ENCODE measurements around the gene NBEA.

GRCh38 chr13:32672220-32672783, 86.0 kb downstream of the PDS5B start:
- RRBS, result no CpG with 5 or more reads among the region's 1 CpG

DNA sequence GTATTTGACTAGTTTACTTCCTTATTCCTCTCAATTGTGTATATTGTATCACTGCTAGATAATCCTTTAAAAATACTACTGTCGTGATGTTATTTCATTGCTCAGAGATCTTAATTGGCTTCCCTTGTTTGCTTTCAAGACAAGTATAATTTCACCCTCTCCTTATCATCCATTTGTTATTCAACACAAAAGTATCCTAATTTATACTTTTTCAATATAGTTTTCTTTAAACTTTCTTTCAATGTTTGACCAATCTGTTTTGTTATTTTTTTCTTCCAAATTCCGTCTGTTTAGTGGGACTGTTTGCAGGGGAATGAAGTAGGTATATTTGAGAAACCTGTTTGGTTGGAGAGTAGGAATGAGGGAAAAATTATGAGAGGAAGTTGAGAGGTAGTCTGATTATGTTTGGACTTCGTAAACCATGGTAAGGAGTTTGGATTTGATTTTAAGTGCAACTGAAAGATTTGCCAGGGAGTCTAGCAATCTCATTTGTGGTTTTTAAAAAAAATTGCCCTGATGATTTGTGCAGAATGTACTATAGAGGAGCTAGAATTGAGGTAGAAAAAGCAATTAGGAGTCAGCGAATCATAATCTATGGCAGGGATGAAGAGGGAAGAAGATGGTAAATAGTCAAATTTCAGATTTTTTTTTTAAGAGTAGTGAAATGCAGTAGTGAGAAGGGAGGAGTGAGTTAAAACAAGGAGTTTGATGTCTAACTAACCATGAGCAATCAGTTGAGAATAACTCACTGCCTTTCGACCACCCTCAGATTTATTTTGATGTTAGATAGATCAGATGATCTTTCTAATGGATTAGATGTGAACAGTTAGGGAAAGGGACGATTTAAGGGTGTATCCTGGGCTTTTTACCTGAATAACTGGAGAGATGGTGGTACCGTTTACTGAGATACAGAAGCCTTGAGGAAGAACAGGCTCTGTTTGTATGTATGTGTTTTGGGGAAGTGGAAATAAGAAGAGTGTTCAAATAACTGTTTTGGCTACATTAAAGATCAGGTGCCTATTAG, 176.8 kb downstream of the PDS5B start:
- RRBS, result no CpG with 5 or more reads among the region's 7 CpGs

DNA sequence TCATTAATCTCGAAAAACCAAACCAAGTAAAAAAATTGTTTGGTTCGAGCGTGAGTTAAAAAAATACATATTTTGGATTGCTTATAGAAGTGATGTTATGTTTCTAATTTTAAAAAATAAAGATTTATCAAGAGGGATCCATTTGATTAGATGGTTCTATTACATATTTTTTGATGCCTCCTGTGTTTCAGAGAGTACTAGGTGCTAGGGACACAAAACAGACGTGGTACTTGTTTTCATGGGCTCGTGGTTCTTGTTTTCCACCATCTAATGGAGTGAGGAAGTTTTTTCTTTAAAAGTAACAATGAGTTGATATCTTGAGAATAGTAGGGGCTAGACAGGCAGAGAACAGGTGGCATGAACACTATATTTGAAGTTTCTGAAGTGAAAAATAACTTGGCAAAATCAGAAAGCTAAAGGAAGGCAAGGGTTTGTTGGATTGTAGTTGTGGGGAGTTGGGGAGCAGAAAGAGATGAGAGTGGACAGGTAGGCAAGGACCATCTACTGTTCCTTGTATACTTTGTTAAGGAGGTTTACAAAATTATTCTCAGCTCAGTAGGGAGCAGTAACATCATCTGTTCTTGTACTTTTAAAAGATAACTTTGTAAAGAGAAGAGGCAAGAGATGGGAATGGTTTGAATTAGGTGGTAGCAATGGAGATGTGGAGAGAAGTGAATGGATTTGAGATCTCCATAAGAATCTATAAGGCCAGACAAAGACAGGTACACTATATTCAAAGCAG, 186.1 kb downstream of the PDS5B start:
- RRBS, result no CpG with 5 or more reads among the region's 5 CpGs

GRCh38 chr13:33092494-33092985, 76.3 kb downstream of the KL start:
- RRBS, result no CpG with 5 or more reads among the region's 6 CpGs

DNA sequence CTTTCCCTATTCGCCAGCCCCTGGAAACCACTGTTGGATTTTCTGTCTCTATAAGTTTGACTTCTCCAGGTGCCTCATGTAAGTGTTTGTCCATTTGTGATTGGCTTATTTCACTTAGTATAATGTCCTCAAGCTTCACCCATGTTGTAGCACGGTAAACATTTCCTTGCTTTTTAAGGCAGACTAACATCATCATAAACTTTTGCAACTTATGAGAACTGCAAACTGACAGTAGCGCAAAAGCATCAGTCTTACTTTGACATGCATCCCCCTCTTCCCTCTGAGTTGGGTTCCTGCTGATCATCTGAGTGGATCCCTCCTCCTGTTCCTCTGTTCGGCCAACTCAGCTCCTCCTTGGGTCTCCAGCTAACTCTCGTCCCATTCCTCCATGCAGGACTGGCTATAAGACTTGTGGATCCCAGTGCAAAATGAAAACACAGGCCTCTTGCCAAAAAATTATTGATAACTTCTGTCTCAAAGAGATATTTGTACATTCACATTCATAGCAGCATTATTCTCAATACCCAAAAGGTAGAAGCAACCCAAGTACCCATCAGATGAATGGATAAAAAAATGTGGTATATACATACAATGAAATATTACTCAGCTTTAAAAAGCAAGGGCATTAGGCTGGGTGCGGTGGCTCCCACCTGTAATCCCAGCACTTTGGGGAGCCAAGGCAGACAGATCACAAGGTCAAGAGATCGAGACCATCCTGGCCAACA, 64.2 kb downstream of the STARD13 start:
- RRBS, result no CpG with 5 or more reads among the region's 7 CpGs

DNA sequence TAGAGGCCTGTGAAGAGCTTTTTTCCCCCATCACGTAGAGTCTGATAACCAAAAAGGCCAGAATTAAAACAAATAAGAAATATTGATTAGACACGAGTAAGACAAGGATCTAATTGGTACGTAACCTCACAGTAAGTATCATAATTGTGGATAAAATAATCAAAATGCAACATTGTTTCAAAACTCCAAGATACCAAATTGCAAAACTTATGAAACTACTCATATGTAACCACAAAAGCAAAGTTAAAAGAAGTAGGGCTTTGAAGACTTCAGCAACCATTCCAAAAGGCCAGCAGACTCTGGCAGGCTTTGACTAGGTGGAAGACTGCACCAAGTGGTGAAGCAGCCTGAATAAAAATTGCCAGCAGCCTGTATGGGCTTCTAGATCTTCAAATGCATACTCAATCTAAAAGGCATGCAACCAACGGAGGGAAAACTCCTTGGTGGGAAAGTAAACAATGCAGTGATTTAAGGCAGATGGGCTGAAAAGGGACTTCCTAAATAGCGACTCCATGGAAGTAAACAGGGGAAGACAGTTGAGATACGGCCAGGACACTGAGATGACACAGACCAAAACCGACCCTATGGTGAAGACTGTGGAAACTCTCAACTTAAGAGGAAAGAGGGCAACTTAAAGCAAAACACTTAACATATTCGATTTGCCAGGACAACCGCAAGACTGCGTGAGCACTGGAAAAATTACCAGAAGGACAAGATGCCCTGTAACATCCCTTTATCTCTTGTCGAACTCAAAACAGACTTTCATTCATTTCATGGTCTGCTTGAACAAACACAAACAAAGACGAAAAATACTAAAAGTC, 56.6 kb downstream of the STARD13 start:
- RRBS, result no CpG with 5 or more reads among the region's 12 CpGs

- RRBS, result no CpG with 5 or more reads among the region's 6 CpGs
Measured at GRCh38 chr13:33262117-33262508, 23.4 kb downstream of the STARD13 start.

GRCh38 chr13:33287053-33287771, 1.7 kb upstream of the STARD13 start:
- RRBS, result no CpG with 5 or more reads among the region's 16 CpGs

DNA sequence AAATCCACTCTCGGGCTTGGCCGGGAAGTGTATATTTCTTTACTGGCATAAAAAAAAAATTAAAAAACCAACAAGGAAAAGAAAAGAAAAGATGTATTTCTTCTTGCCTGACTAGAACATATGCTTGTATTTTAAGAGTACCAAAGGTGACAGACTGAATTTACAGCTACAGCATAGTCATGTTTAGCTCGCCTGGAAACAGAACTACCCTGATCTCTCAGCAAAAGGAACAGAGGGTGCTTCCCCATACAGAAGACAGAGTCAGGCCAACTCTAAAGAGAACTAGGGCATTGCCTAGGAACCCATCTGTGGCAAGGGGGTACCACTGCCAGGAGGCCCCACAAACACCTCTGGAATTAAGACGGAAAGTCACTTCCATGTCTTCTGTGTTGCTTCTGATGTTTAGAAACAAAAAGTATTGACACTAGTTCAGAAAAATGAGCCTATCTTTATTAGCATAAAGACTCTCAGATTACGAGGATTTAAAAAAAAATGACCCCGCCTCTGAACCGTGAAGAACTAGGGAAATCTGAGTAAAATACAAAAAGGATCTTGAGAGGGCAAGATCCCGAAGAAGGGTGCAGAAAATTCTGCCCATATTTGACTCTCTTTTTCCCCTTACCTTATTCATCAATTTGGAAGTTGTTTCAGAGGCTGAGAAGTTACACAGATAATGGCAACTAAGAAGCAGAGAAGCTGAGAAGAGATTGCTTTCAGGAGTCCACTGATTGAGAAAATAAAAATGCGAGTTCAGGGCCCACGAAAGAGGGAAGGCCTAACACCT, 252.3 kb upstream of the STARD13 start:
- RRBS, result no CpG with 5 or more reads among the region's 10 CpGs

GRCh38 chr13:33610691-33611807, 206.9 kb upstream of the RFC3 start:
- RRBS, result no CpG with 5 or more reads among the region's 34 CpGs

DNA sequence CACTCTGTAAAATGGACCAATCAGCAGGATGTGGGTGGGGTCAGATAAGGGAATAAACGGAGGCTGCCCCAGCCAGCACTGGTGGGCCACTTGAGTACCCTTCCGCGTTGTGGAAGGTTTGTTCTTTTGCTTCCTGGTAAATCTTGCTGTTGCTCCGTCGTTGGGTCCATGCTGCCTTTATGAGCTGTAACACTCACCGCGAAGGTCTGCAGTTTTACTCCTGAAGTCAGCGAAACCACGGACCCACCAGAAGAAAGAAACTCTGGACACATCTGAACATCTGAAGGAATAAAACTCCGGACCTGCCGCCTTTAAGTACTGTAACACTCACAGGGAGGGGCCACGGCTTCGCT, 135.1 kb upstream of the RFC3 start:
- RRBS, result no CpG with 5 or more reads among the region's 13 CpGs

- RRBS, result no CpG with 5 or more reads among the region's 5 CpGs
Measured at GRCh38 chr13:33743925-33744499, 73.9 kb upstream of the RFC3 start.

DNA sequence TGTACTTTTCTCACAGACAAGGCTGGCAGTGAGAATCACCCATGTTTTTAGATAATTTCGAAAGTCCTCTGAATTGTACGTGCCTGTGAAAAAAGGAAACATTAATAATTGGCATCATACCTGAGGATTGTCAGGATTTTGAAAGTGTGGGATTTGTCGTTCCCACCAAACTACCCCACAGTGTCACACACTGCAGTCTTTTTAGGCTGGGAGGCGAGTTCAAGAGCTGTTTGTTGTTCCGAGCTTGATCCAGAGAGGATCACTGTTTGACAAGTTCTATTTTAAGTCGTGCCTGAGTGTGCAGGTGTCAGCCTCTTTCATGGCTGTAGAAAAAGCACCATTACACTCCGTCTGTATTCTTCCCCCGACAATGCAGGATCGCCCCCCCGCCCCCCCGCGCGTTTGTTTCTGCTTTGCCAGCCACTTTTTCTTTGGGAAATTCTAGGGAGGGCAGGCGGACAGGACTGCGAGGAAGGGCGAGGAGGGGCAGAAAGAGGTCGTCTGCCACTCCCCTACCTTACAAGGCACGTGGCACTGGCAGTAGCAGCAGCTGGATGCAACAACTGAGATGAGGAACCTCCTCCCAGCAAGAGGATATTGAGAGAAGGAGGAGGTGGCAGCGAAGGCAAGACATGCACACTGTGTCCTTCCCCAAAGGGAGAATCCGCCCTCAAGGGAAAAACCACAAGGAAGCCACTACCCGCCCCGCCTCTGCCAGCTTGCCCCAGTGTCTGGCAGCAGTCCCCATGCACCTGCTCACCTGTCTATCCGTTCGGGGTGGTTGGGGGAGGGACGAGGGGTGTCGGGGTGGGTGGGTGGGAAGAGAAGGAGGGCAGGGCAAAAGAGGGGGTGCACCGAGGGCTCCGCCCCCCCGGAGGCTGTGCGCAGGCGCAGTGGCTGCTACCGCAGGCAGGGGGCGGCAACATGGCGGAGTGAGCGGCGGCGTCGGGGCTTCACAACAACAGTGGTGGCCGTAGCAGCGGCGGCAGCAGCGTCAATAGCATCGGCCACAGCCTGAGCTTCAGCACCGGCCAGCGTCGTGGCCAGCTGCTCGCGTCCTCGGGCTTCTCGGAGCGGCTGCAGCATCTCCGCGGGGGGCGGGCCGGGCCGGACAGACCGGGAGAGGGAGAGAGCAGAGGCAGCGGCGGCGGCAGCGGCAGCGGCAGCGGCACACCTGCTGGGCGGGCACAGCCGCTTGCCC, at the start of gene NBEA:
NBEA (plus strand) TSS at position 891 of the 1,201 bp plus-strand sequence.
- RRBS, result under 1% methylated on average over 19 of the region's 65 CpGs

- RRBS, result no CpG with 5 or more reads among the region's 2 CpGs
Measured at GRCh38 chr13:35348939-35349326, 127.6 kb downstream of the MAB21L1 start.

DNA sequence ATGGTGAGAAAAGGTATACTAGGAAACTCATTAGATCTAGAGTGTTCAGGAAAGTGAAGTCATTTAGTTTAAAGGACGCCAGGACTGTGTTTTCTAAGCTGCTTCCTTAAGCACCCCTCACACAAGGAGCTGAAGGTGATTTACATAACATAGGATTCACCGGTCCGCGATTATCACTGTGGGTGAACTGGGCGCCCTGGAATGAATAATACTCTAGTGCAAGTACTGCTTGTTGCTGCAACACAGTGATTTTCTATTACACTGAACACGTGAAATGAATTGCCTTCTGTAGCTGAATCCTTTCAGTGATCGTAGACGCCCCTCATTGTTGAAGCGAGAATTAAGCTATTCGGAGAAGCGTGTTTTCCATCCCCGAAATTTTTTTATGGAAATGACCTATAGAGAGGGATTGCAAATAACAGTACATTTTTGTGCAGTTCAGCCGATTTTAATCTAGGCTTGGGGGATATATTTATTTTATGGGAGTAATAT, 2.7 kb upstream of the MAB21L1 start:
- RRBS, result no CpG with 5 or more reads among the region's 13 CpGs

DNA sequence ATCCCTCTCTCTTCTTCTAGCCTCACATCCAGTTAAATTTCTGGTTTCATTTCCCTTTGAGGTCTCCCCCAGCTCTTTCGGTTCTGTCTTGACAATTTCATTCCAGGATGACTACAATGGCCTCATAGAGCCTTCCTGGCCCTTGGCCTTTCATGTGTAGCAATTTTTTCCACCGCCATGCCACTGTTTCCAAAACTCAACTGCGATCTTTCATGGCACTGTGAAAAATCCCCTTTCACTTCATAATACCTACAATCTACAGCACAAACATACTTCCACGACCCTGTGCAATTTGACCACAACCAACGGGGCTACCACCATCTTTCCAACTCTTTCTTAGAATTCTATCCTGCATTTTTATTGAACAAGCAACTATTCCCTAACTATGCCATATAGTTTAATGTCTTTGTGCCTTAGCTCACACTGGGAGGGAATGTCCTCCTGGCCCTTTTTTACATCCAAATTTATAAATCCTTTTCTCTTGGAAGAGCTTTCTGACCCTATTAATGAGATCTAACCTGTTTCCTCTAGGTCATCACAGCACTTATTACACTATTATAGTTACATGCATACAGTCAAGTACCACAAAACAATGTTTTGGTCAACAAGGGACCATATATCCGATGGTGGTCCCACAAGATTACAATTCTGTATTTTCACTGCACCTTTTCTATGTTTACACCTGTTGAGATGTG, 268.7 kb downstream of the DCLK1 start:
- RRBS, result no CpG with 5 or more reads among the region's 6 CpGs

DNA sequence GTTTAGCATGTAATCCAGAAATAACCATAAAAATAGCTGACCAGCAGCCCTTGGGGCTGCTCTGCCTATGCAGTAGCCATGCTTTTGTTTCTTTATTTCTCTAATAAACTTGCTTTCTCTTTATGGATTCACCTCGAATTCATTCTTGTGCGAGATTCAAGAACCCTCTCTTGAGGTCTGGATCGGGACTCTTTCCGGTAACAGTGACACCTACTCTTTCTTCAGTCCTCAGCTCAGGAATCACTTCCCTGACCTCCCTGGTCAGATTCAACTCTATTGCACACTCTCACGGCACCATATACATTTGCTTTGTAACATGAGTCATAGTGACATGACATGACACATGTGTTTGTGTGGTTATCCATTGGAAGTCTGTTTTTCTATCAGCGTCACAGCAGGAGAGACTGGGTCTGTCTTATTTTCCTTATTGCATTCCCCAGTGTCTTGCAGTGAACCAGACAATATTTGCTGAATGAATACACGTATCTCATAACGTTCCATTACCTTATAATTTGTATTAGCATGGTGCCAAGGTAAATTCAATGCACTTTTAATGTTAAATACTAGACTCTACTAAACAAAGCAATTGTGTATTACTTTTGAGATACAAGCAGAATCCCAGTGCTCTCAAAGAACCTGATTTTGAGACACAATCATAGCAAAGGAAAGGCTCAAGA, 102.1 kb downstream of the DCLK1 start:
- RRBS, result no CpG with 5 or more reads among the region's 8 CpGs

DNA sequence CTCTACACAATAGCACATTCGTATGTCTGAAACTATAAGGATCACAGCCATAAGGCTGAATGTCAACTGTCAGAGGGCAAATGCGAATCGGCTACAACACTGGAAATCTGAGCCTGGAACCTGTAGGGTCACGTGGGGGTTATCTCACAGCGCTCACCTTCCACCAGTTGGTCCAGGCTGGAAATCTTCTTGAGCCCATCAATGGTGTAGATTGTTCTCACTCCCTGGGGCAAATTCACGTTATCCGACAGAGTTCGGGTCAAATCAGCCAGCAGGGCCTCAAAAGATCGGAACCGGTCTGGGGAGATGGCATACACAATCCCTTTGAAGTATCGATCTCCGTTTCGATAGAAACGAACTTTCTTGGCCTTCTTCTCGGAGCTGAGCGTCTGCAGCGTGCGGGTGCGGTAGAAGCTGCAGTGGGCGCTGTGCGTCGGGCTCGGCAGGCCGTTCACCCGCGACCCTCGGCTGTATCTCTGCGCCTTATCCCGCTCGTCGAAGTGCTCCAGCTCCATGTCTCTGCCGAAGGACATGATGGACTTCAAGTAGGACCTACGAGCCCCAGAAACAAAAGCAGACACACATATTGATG, 5.5 kb downstream of the DCLK1 start:
- RRBS, result no CpG with 5 or more reads among the region's 33 CpGs

GRCh38 chr13:36850981-36851956, 32.2 kb downstream of the RFXAP start:
- RRBS, result no CpG with 5 or more reads among the region's 8 CpGs

- RRBS, result no CpG with 5 or more reads among the region's 7 CpGs
Measured at GRCh38 chr13:36918633-36919101, 1.4 kb downstream of the SMAD9 start.